Pulmonary lymph node (tissue), 1 donor: ENCODE measurements around a stretch of chr3.

GRCh38 chr3:42043560-42043964 lies 47.6 kb upstream of the TRAK1 start:
- PRO-cap = no peak

- PRO-cap = no peak
These were observed 24.5 kb upstream of the TRAK1 start for GRCh38 chr3:42066502-42067223.

DNA sequence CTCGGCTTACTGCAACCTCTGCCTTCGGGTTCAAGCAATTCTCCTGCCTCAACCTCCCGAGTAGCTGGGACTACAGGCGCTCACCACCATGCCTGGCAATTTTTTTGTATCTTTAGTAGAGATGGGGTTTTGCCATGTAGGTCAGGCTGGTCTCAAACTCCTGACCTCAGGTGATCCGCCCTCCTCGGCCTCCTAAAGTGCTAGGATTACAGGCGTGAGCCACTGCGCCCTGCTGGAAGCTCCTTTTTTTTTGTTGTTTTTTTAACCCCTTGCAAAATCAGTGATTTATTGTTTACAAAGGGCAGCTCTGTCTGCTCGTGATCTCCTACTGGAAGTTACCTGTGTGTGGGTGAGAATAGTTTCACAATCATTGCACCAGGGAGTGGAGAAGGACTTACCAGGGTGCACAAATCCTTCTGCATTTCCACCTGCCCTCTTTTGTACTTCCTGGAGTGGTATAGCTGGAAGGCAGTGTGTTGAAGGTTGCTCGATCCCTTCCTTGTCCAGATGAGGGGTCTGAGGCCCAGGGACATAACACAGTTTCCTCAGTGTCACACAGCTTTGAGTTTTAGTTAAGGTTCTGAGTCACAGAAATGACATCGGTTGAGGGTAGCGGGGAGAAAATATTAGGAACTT lies 11.5 kb upstream of the TRAK1 start:
- PRO-cap = no peak

GRCh38 chr3:42080276-42081088 lies 10.7 kb upstream of the TRAK1 start:
- PRO-cap = bidirectional peak, plus-strand start at chr3:42080800, minus-strand start at chr3:42080651

- PRO-cap = no peak
These were observed 32.2 kb downstream of the TRAK1 start for GRCh38 chr3:42123185-42123860.

GRCh38 chr3:42149994-42150348 lies 58.8 kb downstream of the TRAK1 start:
- PRO-cap = no peak

- PRO-cap = no peak
These were observed 68.7 kb downstream of the TRAK1 start for GRCh38 chr3:42159551-42160516.

GRCh38 chr3:42188338-42188647 lies 77.7 kb downstream of the CCK start:
- PRO-cap = no peak

DNA sequence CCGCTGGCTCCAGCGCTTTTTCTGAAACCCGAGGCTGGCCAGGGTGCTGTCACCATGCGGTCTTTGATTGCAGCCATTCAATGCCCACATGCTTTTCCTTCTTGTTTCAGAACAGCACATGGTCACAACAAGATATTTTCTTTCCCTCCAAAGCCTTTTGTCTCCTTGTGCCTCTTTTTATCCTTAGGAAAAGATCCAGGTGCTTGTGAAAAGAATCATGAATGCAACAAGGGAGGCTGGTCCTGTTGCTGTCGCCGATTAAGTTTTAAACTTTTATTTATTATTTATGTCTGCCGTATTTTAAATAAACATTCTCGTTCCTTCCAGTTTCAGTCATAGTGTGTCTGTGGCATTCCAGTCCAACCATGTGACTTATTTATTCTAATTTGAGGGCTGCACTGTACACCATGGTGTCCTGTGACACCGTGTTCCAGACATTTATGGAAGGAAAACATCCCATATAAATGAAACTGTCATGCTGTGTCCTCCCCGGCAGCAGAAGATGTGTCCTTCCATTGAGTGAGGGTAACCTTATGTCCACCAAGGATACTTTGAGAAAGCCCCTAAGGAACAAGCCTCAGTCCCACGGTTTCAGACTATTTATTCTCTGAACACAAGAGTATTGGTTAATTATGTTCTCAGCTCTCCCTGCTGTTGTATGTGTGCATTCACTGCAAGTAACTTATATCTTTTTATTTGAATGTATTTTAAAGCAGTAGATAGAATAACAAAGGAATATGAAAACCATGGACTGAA lies 41.0 kb downstream of the CCK start:
- PRO-cap = no peak

- PRO-cap = no peak
These were observed 939 bp downstream of the VIPR1 start for GRCh38 chr3:42503354-42503809.

DNA sequence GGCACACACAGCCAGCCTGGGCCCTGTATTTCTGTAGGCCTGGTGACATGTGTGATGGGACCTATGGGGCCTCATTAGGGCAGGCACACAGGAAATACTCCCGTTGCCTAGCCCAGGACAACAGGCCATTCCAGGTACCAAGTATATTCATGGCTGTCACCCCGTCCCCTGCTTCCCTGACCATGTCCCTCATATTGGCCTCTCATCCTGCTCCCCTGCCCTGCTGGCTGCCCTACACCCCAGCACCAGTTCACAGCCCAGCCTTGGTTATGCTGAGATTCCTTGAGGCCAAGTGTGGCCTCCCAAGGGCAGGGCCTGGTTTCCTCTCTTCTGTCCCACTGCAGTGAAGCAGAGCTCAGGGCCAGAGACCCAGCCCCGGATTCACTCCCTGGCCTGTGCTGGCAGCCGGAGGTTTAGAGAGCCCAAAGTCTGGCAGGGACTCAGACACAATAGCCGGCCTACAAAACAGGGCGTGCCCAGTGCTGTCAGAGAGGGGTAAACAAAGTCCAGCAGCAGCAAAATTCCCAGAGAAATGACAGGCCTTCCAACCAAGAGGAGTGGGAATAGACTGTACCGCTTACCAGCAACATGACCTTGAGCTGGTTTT lies 13.9 kb downstream of the VIPR1 start:
- PRO-cap = no peak

GRCh38 chr3:42651530-42651973 lies 1.9 kb upstream of the ZBTB47 start:
- PRO-cap = no peak

GRCh38 chr3:42652329-42653041 lies 1.0 kb upstream of the ZBTB47 start:
- PRO-cap = unidirectional peak, plus-strand start at chr3:42652908

- PRO-cap = no peak
These were observed 2.0 kb upstream of the HHATL start for GRCh38 chr3:42704617-42705078.

DNA sequence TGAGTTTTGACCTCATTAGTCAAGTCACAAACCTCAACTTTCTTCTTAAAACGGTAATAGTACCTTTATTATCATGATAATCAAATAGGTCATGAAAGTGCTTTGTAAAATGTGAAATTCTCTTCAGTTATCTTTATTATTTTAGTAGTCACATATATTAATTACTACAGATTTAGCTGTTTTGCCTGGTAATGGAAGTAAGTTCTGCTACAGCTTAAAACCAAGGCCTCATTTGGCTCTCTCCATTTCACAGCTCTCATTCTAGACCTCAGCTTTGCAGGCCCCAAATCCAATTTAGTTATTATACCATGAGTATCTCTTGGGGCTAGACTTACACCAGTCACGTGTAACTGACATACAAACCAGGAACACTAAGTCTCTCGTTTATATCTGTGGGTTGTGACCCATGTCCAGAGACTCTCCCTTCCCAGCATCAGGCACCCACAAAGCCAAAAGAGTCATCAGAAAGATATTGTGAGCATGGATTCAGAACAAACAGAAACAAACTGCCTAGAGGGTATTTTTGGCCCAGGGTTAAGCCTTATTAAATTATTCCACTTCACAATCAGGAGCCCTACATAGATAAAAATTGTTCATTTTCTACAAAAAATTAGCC lies 5.5 kb upstream of the CCDC13 start:
- PRO-cap = no peak

- PRO-cap = no peak
These were observed 1.1 kb upstream of the HIGD1A start for GRCh38 chr3:42805148-42806031.

DNA sequence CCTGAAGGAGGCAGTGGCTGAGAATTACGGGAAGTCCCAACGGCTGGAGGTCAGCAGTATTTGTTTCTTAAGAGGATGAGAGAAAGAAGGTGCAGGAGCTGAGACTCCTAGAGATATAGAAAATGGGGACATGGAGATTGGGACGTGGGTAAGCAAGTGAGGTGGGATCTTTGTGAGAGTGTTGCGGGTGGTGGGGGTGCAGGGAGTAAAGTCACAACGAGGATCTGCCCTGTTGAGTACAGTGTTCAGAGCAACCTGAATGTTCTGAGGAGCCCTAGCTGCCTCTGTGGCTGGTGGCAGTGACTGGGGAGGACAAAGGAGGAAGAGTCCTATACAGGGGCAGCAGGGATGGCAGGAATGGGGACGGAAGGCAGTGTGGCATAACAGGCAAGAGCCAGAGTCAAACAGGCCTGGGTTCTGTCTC lies 1.2 kb downstream of the ZNF662 start:
- PRO-cap = no peak

- PRO-cap = no peak
These were observed 31.3 kb downstream of the POMGNT2 start for GRCh38 chr3:43074654-43074863.

DNA sequence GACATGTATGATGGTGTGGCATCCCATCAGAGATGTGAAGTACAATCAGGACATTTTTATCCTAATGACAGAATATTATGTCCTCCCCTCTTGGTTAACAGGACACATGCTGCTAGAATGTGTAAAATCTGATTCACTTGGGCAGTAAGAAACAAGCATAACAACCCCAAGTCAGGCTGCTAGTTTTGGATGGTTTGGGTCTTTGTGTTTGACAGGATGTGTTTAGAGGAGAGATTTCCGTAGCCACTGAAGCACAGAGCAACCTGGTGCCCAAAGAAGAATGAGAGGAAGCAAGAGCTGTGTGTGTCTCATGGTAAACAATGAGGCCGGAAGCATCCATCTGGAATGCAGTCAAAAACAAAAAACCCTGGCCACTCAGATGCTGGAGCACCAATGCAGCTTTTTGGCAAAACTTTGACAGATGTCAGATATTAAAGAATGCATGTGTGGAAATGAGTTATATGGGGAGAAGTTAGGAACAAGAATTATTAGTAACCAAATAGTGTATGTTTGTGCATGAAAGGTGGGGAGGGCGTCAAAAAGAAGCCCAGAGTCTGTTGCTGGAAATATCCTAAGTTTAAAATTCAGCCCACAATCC lies 39.4 kb upstream of the SNRK start:
- PRO-cap = no peak

- PRO-cap = no peak
These were observed 2.7 kb downstream of the SNRK start for GRCh38 chr3:43288630-43289900.